PFSK-1 (cell line): ENCODE results near the genes MKNK1 and MOB3C.

DNA sequence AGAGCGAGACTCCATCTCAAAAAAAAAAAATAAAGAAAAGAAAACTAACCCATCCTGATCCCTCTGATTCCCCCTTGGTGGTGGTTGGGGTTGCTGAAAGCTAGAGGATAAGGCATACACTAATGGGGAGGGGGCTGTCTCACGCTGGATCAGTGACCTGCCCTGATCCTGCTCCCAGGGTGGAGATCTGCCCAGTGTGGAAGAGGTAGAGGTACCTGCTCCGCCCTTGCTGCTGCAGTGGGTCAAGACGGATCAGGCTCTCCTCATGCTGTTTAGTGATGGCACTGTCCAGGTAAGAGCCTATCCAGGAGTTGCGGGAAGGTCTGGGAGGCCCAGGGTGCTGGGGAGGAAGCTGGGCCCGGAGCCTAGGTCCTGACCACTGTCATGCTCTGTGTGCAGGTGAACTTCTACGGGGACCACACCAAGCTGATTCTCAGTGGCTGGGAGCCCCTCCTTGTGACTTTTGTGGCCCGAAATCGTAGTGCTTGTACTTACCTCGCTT, 2.0 kb downstream of the DYNLT4 start:
- RRBS: no CpG with 5 or more reads among the region's 10 CpGs

- RRBS: no CpG with 5 or more reads among the region's 4 CpGs
These were observed 4.8 kb upstream of the PTCH2 start for GRCh38 chr1:44847807-44848306.

DNA sequence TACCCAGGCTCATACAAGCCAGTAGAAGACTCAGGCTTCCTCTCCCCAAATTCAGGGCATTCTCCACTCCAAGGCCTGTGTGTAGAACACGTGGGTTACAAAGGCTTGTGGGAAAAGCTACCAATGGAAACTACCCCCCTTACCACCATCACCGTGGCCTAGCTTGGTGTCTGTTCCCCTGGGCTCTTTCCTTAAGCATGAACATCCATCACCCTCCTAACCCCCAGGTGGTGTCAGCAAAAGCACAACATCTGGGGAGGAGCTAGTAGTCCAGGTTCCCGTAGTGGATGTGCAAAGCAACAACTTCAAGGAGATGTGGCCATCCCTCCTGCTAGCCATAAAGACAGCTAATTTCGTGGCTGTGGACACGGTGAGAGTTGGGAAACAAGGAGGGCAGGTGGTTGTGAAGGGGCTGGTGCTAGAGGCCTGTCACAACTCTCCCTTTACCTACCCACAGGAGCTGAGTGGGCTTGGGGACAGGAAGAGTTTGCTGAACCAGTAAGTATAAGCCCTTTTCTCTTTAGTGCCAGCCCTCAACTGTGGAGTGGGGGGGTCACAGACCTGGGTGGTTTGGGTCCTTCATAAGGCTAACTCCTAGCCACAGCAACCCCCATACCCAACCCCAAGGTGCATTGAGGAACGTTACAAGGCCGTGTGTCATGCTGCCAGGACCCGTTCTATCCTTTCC, 1.0 kb downstream of the TOE1 start:
- RRBS: no CpG with 5 or more reads among the region's 8 CpGs

DNA sequence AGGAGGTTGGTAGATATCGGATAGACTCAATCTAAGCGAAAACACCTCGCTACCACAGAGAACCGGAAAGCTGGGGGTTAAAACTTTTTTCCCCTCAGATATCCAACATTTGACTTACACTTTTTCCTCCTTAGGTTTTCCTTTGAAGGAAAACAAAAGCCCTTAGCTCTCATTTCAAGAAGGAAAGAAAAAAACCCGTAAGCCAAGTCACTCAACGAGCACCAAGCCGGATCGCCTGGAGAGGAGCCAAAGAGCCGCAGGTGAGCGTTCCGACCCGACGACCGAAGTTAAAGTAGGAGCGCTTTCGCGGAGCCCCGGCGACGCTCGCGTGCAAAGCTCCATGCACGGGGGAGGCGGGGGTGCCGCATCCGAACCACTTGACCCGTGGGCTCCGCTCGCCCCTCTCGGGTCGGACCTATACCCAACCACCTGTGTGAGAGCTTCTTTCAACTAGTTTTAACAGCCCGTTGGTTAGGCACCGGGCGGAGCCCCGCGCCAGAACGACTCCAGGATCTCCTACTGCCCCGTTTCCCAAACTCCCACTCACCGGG, 393 bp downstream of the GPBP1L1 start:
- RRBS: 2% methylated on average over 15 of the region's 39 CpGs

DNA sequence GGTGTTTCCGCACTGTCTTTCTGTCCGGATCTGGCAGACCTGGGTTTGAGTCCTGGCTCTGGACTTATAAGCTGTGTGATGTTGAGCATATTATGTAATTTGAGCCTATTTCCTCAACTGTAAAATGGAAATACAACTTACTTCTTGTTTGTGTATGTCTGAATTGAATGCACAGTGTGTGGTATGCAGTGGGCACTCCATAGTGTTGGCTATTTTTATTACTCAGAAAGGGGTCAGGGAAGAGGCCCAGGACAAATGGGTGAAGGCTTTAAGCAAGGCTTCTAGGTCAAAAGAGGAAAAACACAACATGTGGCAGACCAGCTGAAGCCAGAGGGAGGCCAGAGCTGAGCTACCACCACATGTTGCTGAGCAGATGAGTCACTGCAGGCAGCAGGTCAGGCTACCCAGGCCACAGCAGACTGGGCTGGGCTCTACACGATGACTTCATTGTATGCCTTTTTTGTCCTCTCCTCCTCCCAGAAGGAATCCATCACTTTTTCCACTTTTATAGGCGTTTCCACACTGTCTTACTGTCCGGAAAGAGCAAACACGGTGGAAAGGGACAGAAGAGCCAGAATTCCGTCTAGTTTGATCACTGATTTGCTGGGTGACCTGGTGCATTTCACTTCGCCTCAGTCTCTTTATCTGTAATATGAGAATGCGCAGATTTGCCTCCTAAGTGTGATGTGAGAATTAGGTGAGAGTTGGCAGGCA, 728 bp upstream of the MAST2 start:
- RRBS: no CpG with 5 or more reads among the region's 9 CpGs

GRCh38 chr1:45822542-45823011, 19.2 kb downstream of the MAST2 start:
- RRBS: no CpG with 5 or more reads among the region's 2 CpGs

- RRBS: no CpG with 5 or more reads among the region's 6 CpGs
These were observed 122.3 kb downstream of the PIK3R3 start for GRCh38 chr1:46009791-46010791.

GRCh38 chr1:46039354-46040191, 92.9 kb downstream of the PIK3R3 start:
- RRBS: no CpG with 5 or more reads among the region's 6 CpGs

GRCh38 chr1:46137805-46138427, 5.5 kb upstream of the PIK3R3 start:
- RRBS: no CpG with 5 or more reads among the region's 5 CpGs

GRCh38 chr1:46187278-46188004, 10.8 kb downstream of the POMGNT1 start:
- RRBS: no CpG with 5 or more reads among the region's 7 CpGs

DNA sequence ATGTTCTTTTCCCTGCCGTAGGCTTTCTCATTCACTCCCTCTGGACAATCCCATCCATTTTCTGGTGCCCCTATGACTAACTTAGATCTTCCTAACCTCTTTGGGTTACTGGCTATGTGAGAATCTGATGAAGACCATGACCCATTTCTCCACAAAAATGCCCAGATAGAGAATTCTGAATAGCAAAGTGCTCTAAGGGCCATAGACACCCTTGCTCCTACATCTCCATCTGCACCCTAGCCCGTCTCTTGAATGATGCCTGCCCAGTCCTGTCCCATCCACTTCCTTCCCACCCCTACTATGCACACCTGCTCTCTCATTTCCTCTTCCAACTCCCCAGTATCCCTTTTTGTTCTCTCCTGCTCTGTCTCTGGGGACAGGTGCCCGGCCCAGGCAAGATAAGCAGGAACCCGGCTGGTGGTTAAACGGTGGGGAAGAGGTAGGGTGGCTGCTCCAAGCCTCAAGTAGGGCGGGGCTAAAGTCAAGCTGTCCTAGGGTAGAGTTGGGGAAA, 10.2 kb downstream of the POMGNT1 start:
- RRBS: no CpG with 5 or more reads among the region's 6 CpGs

GRCh38 chr1:46195599-46196171, 2.5 kb downstream of the POMGNT1 start:
- RRBS: 93% methylated on average over 3 of the region's 10 CpGs

DNA sequence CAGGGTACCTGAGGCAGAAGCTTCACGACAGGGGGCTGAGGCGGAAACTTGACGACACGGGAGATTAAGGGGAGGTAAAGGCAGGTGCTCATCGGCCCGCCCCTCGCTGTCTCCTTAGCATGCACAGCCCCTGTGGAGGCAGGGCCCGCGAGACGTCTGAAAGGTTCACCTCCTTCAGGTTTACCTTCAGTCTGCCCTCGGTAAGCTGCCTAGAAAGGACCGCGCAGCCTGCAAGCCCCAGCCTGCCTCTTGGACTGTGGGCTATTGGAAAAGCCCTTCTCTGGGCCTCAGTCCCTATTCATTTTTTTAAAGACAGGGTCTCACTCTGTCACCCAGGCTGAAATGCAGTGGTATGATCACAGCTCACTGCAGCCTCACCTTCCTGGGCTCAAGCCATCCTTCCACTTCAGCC, 12.3 kb downstream of the TMEM275 start:
- RRBS: no CpG with 5 or more reads among the region's 13 CpGs

DNA sequence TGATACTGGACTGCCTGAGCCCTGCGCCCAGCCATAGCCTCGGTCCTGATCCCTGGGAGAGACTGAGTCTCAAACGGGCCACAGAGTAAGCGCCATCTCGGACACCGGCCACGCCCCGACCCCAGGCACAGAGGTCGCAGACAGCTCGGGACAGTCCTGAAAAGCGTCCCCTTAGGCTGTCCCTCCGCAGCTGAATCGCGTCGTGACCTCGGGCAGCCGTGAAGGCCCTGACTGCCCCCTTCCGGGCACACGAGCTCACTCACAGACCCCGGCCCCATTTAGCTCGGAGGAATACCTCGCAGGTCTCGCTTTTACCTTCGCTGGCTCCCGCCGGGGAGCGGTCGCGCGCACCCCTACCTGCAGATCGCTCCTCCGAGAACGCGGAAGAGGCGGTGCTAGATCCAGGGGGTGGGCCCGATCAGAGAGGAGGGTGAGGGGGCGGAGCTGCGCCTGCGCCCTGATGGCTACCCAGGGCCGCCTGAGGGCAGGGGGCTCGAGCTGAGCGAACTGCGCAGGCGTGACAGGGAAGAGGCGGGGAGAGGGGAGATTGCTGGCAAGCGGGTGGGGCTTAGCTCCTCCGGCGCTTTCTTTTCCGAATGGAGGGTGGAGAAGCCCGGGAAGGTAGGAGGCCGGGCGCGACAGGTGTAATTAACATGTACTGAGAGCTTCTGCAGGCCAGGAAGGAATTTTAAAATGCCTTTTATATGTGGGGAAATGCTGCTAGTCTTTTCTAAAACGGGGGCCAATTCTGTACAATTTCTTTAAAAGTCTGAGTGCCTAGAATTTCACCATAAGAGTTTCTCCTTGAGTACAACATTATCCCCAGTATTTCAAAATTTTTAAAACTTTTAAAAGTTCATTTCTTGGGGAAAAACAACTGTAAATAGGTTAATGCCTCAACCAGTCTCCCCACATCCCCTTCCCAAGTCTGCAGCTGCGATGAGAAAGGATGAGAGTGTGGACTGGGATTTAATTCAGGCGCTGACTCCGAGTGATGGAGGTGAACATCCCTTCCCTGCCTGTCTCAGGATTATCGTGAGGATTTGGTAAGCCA, at the start of gene MKNK1:
MKNK1 (minus strand) TSS at position 399 of the 1,054 bp plus-strand sequence.
- RRBS: 1% methylated on average over 7 of the region's 58 CpGs

- RRBS: 3% methylated on average over 10 of the region's 69 CpGs
These were observed at the start of gene MOB3C for GRCh38 chr1:46616164-46617465. Gene MOB3C (minus strand): TSS chr1:46616811.

- RRBS: no CpG with 5 or more reads among the region's 4 CpGs
These were observed 23.1 kb downstream of the ATPAF1 start for GRCh38 chr1:46644933-46645603.

GRCh38 chr1:46686612-46687044, 15.0 kb downstream of the TEX38 start:
- RRBS: no CpG with 5 or more reads among the region's 2 CpGs

DNA sequence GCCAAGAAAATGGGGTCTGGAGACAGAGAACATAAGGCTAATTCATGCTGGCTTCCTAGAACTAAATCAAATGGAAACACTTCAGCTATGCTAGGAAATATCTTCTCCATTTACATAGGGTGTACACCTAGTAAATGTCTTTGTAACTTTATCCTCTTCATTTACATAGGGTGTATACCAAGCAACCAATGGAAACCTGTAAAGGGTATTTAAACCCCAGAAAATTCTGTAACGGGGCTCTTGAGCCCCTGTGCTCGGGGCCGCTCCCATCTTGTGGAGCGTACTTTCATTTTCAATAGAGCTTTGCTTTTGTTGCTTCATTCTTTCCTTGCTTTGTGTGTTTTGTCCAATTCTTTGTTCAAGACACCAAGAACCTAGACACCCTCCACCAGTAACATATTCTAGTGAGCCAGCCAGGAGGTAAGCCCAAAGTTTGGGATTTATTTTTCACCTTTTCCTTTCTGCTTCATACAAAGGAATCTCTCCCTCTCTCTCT, 19.5 kb upstream of the CYP4X1 start:
- RRBS: no CpG with 5 or more reads among the region's 4 CpGs

- RRBS: no CpG with 5 or more reads among the region's 7 CpGs
These were observed 1.1 kb downstream of the CYP4A22 start for GRCh38 chr1:47138245-47138795.